Placental epithelial cell (primary cell): ENCODE data around the gene OR10H5.

DNA sequence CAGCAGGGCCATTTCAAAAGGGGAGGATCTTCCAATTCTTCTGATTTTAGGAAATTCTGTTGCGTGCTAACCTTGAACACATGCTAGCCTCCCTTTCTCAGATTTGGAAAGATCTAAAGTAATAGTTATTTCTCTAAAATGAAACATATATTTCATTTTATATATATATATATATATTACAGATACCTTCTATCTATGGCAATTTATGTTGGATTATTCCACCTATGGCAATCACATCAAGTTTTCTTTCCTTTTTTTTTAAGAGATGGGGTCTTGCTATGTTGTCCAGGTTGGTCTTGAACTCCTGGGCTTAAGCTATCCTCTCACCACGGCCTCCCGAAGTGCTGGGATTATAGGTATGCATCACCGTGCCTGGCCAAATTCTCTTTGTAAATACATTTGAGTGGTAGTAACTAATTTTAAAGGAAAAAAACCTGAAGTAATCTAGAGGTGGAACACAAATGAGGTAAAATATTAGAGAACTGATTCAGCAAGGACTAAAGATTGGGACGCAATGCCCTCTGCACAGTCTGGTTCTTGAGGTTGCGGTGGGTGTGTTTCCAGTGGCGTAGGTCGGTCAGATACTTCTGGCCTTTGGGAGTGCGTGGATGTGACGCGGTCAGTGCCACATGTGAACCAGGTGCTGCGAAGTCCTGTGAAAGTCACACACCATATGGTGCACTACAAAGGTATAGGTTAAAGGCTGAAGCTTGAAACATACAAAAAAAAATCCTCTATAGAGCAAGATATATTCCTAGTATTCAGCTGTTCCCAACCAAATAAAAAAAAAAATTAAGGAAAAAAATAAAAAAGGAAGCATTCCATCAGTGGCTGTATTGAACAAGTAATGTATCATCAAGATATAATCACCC is 21.7 kb upstream of the BRD4 start:
- CAGE, long polyA plus RNA, result no peak

- CAGE, long polyA plus RNA, result no peak
These were observed 3.3 kb upstream of the AKAP8L start for GRCh38 chr19:15421870-15422668.

GRCh38 chr19:15453248-15453640 is 3.5 kb upstream of the WIZ start:
- CAGE, long polyA plus RNA, result no peak

DNA sequence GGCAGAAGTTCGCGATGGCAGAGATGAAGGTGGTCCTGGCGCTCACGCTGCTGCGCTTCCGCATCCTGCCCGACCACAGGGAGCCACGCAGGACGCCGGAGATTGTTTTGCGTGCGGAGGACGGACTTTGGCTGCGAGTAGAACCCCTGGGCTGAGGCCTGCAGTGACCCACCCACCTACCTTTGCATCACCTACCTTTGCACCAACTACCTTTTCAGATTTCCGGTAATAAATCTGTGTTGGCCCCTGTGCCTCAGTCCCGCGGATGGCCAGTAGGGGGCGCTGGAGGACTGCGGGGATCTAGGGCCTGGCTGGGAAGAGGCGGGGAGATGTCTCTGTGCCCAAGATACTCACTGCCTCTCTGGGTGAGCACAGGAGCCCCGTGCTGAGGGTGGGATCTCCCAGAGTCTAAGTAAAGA is 11.5 kb upstream of the CYP4F3 start:
- CAGE, long polyA plus RNA, result no peak

GRCh38 chr19:15787409-15787735 is at the start of gene OR10H5:
OR10H5 (plus strand) TSS chr19:15787661.
- CAGE, long polyA plus RNA, result no peak

GRCh38 chr19:16092166-16092702 is 15.9 kb downstream of the TPM4 start:
- CAGE, long polyA plus RNA, result no peak

- CAGE, long polyA plus RNA, result no peak
These were observed 10.8 kb upstream of the HSH2D start for GRCh38 chr19:16132374-16133323.

GRCh38 chr19:16133324-16134138 is 10.0 kb upstream of the HSH2D start:
- CAGE, long polyA plus RNA, result no peak

- CAGE, long polyA plus RNA, result no peak
These were observed 2.3 kb upstream of the HSH2D start for GRCh38 chr19:16141170-16141629.

- CAGE, long polyA plus RNA, result no peak
These were observed 14.2 kb downstream of the HSH2D start for GRCh38 chr19:16157788-16158069.

GRCh38 chr19:16197080-16197353 is 694 bp upstream of the AP1M1 start:
- CAGE, long polyA plus RNA, result no peak

DNA sequence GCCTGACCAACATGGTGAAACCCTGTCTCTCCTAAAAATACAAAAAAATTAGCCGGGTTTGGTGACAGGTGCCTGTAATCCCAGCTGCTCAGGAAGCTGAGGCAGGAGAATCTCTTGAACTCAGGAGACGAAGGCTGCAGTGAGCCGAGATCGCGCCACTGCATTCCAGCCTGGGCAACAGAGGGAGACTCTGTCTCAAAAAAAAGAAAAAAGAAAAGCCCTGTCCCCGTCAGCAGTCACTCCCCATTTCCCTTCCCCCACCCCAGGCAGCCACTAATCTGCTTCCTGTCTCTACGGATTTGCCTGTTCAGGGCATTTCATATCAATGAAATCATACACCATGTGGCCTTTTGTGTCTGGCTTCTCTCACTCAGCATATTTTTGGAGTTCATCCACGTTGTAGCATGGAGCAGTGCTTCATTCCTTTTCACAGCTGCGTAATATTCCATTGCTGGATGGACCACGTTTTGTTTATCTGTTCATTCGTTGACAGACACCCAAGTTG is 36.2 kb upstream of the KLF2 start:
- CAGE, long polyA plus RNA, result no peak

GRCh38 chr19:16374358-16374659 is 49.7 kb downstream of the KLF2 start:
- CAGE, long polyA plus RNA, result no peak

DNA sequence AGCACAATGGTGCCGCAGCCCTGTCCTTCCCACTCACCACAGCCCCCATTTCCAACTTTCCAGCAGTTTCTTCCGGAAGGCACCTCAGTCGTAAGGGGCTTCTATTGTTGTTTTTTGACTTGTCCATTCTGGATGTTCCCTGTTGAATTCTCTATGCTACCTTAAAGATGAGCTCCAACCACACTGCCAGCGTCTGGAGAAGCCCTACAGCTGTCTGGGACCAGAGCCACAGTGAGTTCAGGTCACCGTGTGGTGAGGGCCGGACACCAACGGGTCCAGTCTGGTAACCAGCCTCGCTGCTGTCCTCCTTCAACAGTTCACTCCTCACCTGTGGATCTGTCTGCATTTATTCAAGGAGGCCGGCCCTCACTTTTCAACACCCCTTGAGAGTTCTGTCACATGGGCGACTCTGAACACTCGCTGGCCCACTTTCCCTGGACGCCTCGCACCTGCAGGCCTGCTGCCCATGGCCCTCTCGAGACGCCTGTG is 59.7 kb downstream of the KLF2 start:
- CAGE, long polyA plus RNA, result no peak

DNA sequence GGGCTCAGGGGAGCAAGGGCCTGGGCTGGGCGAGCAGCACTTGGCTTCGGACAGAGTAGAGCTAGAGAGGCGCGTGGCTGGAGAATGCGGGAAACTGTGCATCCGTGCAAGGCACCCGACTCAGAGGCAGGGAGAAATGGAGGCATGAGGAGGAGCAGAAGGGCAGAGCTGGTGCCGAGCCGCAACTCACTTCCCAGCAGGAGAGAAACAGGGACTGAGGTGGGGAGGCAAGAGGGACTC is 10.8 kb downstream of the CHERP start:
- CAGE, long polyA plus RNA, result no peak

- CAGE, long polyA plus RNA, result no peak
These were observed 2.4 kb downstream of the SLC35E1 start for GRCh38 chr19:16569580-16570526.

- CAGE, long polyA plus RNA, result no peak
These were observed 17.7 kb downstream of the SIN3B start for GRCh38 chr19:16846738-16847362.

DNA sequence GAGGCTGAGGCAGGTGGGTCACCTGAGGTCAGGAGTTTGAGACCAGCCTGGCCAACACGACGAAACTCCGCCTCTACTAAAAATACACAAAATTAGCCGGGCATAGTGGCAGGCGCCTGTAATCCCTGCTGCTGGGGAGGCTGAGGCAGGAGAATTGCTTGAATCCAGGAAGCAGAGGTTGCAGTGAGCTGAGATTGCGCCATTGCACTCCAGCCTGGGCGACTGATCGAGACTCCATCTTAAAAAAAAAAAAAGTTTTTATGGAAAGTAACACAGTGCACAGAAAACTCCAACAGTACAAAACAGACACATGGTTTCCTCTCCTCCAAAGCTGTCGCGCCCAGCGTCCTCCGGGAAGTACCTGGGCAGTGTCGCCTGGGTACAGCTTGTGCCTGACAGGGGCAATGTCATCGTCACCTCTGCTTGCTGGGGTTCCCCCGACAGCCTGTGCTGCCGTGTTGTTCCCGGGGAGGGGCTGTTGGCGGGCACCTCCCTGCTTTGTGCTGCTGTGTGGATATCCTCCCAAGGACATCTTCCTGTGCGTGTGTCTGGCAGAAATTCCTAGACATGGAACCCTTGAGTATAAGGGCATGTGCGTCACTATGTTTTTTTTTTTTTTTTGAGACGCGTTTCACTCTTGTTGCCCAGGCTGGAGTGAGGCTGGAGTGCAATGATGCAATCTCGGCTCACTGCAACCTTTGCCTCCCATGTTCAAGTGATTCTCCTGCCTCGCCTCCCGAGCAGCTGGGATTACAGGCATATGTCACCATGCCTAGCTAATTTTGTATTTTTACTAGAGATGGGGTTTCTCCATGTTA is 2.5 kb upstream of the F2RL3 start:
- CAGE, long polyA plus RNA, result no peak

DNA sequence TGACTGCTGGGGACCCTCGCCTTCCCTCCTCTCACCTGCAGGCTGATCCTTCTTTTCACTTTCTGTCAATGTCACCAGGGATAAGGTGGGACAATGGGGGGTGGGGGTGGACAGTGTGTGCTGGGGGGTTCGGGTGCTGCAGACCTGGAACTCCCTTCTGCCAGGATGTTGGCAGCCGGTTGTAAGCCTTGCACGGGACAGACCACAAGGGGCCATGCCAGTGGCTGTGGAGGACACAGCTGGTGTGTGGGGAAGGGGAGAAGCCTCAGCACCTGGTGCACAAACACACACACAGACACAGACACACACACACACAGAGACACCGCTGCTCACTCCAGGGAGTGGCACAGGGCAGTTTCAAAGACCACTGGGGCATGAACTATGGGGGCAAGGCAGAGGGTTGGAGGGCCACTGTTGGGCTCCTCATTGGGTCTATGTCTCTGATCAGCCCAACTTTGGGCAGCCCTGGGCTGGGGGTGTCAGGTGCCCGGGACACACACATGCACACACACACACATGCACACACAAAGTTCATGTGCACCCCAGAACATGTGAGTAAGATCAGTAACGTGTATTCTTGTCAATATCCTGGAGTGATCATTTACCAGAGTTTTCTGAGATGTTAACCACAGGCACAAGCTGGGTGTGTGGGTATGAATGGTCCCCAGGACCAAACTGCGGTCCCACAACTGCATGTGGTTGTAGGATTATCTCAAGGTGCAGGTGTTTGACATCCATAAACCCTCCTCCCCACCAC is 3.8 kb downstream of the F2RL3 start:
- CAGE, long polyA plus RNA, result no peak

DNA sequence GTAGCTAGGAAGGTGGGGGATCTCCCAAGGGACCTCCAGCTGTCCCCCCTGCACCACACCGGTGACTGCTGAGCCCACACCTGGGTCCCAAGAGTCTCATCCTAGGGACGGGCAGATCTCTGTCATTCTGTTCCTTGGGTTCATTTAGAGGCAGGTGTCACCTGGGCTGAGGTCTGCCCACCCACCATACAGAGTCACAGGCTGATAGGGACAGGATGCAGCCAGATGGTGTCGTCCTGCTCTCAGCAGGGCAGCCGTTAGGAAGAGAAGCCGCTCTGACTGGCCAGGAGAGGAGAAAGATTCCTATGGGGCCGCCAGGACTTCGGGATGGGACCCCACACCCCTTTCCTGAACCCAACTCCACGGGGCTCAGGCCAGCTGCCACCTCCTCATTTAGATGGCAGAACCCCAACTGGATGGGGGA is 5.4 kb downstream of the F2RL3 start:
- CAGE, long polyA plus RNA, result no peak